A549 (cell line): ENCODE measurements around the genes KRT2, KRT4 and ZNF740.

DNA sequence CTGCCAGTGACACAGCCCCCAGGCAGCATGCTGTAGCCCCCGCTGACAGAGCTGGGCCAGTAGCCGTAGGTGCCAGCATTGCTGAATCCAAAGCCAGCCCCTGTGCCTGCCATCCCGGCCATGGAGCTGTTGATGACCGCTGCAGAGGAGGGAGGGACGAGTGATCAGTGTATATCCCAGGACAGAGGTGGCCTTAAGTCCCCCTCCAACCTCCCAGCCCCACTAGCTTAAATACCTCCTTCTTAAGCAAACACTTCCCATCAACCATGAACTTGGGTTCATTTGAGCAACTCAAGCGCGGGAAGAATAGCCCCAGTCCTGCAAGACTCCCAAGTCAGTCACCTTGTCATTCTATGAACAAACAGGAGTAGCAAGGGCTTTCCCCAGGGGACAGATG is 7.0 kb upstream of the KRT72 start:
- PRO-cap, result no peak
CAGE:
- cytosol, long polyA plus RNA, result no peak
- long polyA plus RNA, result no peak
- nucleus, long polyA plus RNA, result no peak

- PRO-cap, result no peak
CAGE:
- cytosol, long polyA plus RNA, result no peak
- long polyA plus RNA, result no peak
- nucleus, long polyA plus RNA, result no peak
Measured at GRCh38 chr12:52614950-52615598, 3.3 kb downstream of the KRT73 start.

DNA sequence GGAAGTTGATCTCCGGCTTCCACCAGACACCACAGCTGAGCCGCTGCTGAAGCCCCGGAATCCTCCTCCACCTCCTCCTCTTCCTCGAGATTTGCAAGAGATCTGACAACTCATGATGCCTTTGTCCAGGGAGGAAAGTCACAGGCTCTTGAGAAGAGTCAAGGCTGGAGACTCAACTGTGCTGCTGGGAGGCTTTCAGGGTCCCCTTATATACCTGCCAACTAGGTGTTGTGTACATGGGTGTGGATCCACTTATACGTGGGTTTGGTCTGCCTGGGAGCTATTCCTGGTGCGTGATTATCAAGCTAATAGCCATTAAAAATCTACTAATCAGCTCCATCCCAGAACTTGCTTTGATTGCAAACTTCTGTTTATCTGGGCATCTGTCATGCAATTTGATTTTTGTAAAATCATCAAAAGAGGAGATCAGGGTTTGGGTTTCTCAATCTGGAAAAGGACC is at the start of gene KRT2:
Gene KRT2, minus strand, starts transcription at position 183 of the 460 bp plus-strand sequence.
- PRO-cap, result no peak
CAGE:
- cytosol, long polyA plus RNA, result no peak
- long polyA plus RNA, result no peak
- nucleus, long polyA plus RNA, result no peak

- PRO-cap, result no peak
CAGE:
- cytosol, long polyA plus RNA, result no peak
- long polyA plus RNA, result no peak
- nucleus, long polyA plus RNA, result no peak
Measured at GRCh38 chr12:52677254-52677750, 2.9 kb downstream of the KRT1 start.

GRCh38 chr12:52813573-52814196 is at the start of gene KRT4:
Gene KRT4 (minus strand): TSS chr12:52814116.
- PRO-cap, result no peak
CAGE:
- cytosol, long polyA plus RNA, result no peak
- long polyA plus RNA, result no peak
- nucleus, long polyA plus RNA, result start-site peak on the minus strand at chr12:52814112-52814120, 99 and 97 reads in 2 replicates

DNA sequence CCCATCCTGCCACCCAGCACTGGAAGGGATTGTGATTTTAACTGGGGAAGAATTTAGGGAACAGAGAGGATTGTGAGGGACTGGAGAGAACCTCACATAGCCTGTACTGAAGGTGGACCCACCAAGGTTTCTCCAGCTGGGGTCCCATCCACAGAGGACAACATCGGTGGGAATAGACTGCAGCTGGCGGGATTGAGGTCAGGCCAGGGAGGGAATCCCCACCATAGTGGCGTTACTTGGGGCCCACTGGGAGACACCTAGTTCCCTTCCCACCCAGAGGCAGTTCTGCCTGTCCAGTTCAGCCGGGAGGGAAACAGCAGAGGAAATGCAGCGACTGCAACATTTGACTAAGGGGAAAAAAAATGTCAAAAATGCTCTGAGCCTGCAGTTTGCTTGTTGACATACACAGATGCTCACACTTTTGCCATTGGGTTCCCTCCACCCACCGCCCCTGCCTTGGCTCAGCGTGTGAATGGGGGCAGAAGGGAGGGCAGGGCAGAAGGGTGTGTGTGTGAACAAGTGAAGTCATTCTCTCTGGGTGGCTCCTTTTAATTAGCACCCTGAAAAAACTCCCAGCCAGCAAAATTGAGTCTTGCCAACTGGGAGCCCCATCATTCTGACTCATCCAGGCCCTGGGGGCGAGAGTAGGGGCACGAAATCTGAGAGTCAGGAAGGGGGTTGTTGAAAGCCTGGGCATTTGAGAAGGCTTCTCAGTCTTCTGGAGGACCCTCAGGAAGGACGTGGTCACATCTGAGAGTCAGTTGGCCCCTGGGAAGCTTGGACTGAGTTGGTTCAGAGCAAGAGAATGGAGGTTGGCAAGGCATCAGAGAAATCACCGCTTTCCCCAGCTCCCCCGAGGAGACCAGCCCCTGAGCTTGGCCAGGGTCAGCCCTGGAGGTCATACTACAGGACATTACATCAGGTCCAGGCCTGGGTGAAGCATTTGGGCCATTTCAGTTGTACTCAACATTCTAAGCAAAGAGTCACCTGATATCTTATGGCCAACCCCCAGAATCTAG is 22.5 kb upstream of the KRT78 start:
- PRO-cap, result no peak
CAGE:
- cytosol, long polyA plus RNA, result no peak
- long polyA plus RNA, result no peak
- nucleus, long polyA plus RNA, result no peak

DNA sequence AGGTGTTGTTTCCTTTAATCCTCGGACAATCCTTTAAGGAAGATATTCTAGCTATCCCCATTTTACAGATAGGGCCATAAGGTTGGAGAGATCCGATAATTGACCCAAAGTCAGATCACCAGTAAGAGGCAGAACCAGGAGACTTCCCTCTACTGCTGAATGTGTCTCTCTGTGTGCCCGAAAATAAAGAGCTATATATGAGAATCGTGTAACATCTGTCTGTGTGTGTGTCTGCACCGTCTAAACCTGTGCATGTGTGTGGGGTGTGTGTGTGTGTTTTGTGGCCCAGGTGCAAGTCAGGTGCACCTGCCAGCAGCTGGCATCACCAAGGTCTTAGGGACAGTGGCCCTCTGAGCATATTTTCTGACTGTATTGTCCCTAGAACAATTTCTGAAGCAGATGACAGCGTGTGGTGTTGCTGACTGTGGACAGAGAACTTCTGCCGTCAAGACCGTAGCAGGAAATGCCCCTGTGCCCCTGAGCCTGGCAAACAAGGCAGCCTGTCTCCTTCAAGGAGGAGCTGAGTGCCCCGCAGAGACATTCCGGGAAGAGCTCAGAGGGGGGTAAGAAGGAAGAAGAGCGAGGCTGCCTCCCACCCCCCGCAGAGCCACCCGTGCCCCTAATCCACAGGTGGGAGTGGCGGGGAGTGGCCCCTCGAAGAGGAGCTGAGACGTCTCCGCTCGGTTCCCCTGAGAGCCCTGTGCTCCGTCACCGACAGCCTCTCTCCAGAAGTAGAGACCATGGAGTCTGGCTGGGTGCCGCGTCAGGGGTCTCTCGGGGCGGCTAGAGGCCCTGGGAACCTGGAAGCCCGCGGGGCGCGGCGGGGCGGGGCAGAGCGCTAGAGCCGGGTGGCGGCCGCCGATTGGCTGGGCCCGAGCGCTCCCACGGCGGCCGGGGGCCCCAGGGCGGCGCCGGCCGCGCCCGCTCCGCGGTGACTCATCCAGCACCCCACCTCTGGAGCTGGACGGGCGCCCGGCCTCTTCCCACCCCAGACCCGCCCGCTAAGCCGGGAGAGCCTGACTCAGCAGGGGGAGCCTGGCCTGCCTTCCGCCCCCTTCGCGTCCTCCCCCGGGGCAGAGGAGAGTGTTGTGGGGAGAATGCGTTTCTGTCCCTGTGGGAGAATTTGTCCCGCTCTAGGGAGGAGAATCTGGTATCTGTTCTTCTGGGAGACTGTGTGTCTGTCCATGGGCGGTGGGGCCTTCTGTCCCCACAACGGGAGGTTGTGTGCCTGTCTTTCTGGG is 25.1 kb upstream of the KRT78 start:
- PRO-cap, result no peak
CAGE:
- cytosol, long polyA plus RNA, result no peak
- long polyA plus RNA, result no peak
- nucleus, long polyA plus RNA, result no peak

GRCh38 chr12:52897107-52897954 is 7.5 kb downstream of the KRT8 start:
- PRO-cap, result no peak
CAGE:
- cytosol, long polyA plus RNA, result no peak
- long polyA plus RNA, result no peak
- nucleus, long polyA plus RNA, result no peak

- PRO-cap, result no peak
CAGE:
- cytosol, long polyA plus RNA, result no peak
- long polyA plus RNA, result no peak
- nucleus, long polyA plus RNA, result no peak
Measured at GRCh38 chr12:52901374-52902323, 3.2 kb downstream of the KRT8 start.

- PRO-cap, result no peak
CAGE:
- cytosol, long polyA plus RNA, result no peak
- long polyA plus RNA, result no peak
- nucleus, long polyA plus RNA, result no peak
Measured at GRCh38 chr12:52912885-52913893, 8.3 kb upstream of the KRT8 start.

GRCh38 chr12:52953026-52953841 is 4.3 kb downstream of the KRT18 start:
- PRO-cap, result no peak
CAGE:
- cytosol, long polyA plus RNA, result no peak
- long polyA plus RNA, result no peak
- nucleus, long polyA plus RNA, result no peak

- PRO-cap, result no peak
CAGE:
- cytosol, long polyA plus RNA, result no peak
- long polyA plus RNA, result no peak
- nucleus, long polyA plus RNA, result no peak
Measured at GRCh38 chr12:52992958-52993524, 13.2 kb upstream of the EIF4B start.

- PRO-cap, result no peak
CAGE:
- cytosol, long polyA plus RNA, result start-site peak on the plus strand at chr12:53040766-53040781, 203 and 71 reads in 2 replicates
- long polyA plus RNA, result no peak
- nucleus, long polyA plus RNA, result start-site peak on the plus strand at chr12:53040679-53040781, 460 and 384 reads in 2 replicates
Measured at GRCh38 chr12:53040456-53041119, 9.3 kb upstream of the TNS2 start.

GRCh38 chr12:53048079-53048466 is 1.8 kb upstream of the TNS2 start:
- PRO-cap, result no peak
CAGE:
- cytosol, long polyA plus RNA, result no peak
- long polyA plus RNA, result no peak
- nucleus, long polyA plus RNA, result no peak

- PRO-cap, result no peak
CAGE:
- cytosol, long polyA plus RNA, result no peak
- long polyA plus RNA, result no peak
- nucleus, long polyA plus RNA, result no peak
Measured at GRCh38 chr12:53056769-53057196, 6.9 kb downstream of the TNS2 start.

- PRO-cap, result no peak
CAGE:
- cytosol, long polyA plus RNA, result no peak
- long polyA plus RNA, result no peak
- nucleus, long polyA plus RNA, result no peak
Measured at GRCh38 chr12:53093900-53094441, 3.5 kb upstream of the IGFBP6 start.

DNA sequence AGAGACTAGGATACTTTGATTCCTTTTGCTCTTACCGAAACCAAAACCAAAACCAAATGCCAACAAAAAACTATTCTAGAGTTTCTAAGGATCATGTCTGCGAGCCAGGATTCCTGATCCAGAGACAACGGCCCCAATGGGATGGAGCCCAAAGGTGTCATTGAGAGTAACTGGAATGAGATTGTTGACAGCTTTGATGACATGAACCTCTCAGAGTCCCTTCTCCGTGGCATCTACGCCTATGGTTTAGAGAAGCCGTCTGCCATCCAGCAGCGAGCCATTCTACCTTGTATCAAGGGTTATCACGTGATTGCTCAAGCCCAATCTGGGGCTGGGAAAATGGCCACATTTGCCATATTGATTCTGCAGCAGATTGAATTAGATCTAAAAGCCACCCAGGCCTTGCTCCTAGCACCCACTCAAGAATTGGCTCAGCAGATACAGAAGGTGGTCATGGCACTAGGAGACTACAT is 27.3 kb upstream of the ZNF740 start:
- PRO-cap, result unidirectional peak, plus-strand start at position 79 of the sequence
CAGE:
- cytosol, long polyA plus RNA, result no peak
- long polyA plus RNA, result no peak
- nucleus, long polyA plus RNA, result no peak

GRCh38 chr12:53180397-53180961 is at the start of gene ZNF740:
Gene ZNF740 (plus strand): TSS chr12:53180722.
- PRO-cap, result bidirectional peak, plus-strand start at chr12:53180623, minus-strand start at chr12:53180598
CAGE:
- cytosol, long polyA plus RNA, result no peak
- long polyA plus RNA, result no peak
- nucleus, long polyA plus RNA, result no peak

GRCh38 chr12:53191505-53192136 is 10.9 kb upstream of the CSAD start:
- PRO-cap, result no peak
CAGE:
- cytosol, long polyA plus RNA, result no peak
- long polyA plus RNA, result no peak
- nucleus, long polyA plus RNA, result no peak

- PRO-cap, result no peak
CAGE:
- cytosol, long polyA plus RNA, result no peak
- long polyA plus RNA, result no peak
- nucleus, long polyA plus RNA, result no peak
Measured at GRCh38 chr12:53223033-53223751, 8.8 kb downstream of the RARG start.